Left ventricle myocardium (tissue), 1 donor: ENCODE measurements around a stretch of chr10.

- PRO-cap = no peak
Measured at GRCh38 chr10:43229602-43230111, 37.2 kb downstream of the RASGEF1A start.

GRCh38 chr10:43318104-43318733 lies 51.4 kb upstream of the RASGEF1A start:
- PRO-cap = no peak

DNA sequence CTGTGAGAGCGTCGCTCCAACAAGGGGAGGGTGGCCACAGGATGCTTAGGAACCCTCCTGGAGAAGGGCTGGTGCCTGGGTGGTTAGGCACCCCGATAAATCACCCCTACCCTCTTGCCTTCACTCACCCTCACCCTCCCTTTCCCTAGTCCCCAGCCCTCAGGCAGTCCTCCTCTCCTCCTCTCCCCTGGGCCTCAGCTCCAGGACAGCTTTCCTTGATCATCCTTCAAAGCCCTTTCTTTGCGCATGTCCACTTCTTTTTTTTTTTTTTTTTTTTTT lies 3.3 kb downstream of the FXYD4 start:
- PRO-cap = no peak

GRCh38 chr10:43387396-43388053 lies 16.1 kb downstream of the FXYD4 start:
- PRO-cap = no peak

DNA sequence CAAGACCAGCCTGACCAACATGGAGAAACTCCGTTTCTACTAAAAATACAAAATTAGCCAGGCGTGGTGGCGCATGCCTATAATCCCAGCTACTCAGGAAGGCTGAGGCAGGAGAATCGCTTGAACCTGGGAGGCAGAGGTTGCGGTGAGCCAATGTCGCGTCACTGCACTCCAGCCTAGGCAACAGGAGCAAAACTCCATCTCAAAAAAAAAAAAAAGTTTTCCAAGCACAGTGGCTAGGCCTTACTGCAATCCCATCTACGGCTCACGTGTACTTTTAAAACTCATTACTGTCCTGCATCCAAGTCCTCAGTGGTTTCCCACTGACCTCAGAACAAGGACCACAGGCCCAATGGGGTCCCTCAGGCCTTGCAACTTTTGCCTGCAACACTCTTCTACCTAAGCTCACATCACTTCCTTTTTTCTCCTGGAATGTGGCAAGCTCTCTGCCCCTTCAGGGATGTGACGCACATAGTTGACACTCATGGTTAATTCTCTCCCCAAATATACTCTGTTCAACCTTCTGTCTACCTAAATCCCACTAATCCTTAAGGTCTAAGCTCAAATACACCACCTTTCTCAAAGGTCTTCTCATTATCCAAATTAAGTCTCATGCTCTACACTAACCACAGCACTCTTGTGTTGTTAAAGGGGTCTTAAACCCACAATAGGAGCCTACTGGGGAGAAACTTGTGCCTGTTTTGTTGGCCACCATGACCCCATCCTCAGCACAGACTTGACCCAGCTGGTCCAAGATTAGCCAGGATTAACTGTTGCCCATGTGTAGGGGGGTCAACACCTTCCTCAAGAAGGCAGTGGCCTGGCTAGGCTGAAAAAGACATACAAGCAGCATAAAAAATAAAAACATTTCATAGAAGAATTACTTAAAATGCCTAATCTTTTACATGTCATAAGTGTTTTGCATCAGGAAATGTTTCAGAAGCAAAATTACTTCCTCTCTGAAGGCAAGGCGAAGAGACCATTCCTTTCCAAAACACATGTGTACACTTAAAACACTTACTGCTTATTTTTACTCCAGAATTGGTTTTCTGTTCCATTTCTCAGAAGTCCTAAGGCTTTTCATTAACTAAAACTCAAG lies 15.2 kb downstream of the HNRNPF start:
- PRO-cap = no peak

DNA sequence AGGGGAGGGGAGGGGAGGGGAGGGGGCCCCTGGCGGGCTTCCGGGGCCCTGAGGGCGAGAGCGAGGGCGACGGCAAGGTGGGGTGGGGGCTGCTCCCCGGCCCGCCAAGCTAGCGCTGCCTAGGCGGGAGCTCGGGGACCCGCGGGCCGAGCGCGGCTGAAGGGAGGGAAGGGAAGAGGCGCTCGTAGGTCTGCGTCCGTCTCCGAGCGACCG lies 12.2 kb downstream of the HNRNPF start:
- PRO-cap = no peak

DNA sequence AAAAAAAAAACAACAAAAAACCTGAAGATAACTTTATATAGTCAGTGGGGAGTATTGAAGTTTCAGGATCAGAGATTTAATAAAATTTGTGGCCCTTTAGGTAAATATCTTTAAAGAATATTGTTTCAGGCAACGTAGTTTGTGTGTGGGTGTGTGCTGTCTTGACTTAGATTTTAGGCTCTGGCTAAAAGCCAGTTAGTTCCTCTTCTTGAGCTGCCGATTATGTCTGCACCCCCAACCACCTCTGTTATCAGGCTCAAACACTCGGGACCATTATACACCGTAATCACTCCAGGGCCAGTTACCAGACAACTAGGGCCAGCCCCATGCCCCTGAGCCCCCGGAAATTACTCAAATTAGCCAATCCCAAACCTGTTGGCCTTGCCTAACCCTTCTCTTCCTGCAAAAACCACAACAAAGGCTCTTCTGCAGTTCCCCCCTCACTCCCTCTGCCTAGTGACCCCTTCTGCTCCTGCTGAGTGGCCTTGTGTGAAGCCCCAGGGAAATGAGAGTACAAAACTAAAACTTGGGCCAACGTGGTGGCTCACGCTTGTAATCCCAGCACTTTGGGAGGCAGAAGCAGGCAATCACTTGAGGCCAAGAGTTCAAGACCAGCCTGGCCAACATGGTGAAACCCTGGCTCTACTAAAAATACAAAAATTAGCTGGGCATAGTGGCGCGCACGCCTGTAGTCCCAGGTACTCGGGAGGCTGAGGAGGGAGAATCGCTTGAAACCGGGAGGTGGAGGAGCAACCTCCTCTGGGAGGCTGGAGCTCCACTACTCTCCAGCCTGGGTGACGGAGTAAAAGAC lies 9.1 kb upstream of the HNRNPF start:
- PRO-cap = no peak

DNA sequence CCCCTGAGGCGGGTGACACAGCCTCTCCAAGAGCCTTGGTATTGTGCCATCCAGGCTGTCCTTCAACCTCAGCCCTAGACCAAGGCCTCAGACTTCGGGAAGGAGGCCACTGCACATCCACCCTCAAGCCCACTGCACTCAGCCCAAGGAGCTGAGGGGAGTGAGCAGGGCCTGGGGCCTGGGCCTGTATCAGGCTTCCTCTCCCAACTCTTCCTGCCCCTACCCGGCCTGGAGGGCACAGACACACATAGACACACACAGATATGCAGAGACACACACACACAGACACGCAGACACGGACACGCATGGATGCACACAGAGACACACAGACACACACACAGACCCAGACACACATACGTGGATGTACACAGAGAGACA lies 19.7 kb upstream of the ZNF32 start:
- PRO-cap = no peak

DNA sequence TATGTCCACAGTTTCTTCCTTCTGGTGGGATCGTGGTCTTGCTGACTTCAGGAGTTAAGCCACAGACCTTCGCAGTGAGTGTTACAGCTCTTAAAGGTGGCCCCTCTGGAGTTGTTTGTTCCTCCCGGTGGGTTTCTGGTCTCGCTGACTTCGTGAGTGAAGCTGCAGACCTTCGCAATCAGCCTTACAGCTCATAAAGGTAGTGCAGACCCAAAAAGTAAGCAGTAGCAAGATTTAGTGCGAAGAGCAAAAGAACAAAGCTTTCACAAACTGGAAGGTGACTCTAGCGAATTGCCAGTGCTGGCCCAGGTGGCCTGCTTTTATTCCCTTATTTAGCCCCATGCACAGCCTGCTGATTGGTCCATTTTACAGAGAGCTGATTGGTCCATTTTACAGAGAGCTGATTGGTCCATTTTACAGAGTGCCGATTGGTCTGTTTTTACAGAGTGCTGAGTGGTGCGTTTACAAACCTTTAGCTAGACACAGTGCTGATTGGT lies 111.0 kb upstream of the ZNF32 start:
- PRO-cap = no peak

- PRO-cap = unidirectional peak, plus-strand start at chr10:43846472; bidirectional peak, plus-strand start at chr10:43846635, minus-strand start at chr10:43846515
Measured at GRCh38 chr10:43845948-43846942, 197.6 kb upstream of the ZNF32 start.

GRCh38 chr10:43961167-43961490 lies 312.4 kb upstream of the ZNF32 start:
- PRO-cap = no peak

GRCh38 chr10:44233441-44234088 lies 151.3 kb downstream of the CXCL12 start:
- PRO-cap = no peak

DNA sequence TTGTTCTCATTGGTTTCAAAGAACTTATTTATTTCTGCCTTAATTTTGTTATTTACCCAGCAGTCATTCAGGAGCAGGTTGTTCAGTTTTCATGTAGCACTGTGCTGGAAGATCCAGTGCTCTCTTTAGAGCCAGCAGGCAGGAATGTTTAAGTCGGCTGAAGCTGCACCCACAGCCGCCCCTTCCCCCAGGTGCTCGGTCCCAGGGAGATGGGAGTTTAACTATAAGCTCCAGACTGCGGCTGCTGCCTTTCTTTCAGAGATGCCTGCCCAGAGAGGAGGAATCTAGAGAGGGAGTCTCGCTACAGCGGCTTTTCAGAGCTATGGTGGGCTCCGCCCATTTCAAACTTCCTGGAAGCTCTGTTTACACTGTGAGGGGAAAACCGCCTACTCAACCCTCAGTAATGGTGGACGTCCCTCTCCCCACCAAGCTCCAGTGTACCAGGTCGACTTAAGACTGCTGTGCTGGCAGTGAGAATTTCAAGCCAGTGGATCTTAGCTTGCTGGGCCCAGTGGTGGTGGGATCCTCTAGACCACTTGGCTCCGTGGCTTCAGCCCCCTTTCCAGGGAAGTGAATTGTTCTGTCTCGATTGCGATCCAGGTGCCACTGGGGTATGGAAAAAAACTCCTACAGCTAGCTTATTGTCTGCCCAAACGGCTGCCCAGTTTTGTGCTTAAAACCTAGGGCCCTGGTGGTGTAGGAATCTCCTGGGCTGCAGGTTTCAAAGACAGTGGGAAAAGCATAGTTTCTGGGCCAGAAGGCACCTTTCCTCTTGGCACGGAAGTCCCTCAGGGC lies 135.4 kb downstream of the CXCL12 start:
- PRO-cap = no peak

- PRO-cap = no peak
Measured at GRCh38 chr10:44908009-44908513, 3.1 kb upstream of the TMEM72 start.

DNA sequence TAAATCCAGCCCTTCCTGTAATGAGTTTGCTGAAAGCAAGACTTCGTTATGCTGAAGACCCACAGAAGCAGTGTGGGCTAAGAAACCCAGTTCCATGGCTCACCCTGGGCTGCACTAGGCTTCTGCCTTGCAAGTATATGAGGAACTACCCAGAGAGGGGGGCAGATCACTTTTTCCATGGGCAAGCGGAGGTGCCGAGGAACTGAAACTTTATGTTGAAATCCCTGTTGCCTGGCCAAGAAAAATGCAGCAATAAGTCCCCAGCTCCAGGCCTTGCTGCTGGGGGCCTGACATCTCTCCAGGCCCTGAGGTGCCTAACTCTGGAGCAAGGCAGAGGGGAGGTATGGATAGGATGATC lies 8.5 kb downstream of the RASSF4 start:
- PRO-cap = no peak

- PRO-cap = no peak
Measured at GRCh38 chr10:44968873-44969407, 9.3 kb downstream of the RASSF4 start.

DNA sequence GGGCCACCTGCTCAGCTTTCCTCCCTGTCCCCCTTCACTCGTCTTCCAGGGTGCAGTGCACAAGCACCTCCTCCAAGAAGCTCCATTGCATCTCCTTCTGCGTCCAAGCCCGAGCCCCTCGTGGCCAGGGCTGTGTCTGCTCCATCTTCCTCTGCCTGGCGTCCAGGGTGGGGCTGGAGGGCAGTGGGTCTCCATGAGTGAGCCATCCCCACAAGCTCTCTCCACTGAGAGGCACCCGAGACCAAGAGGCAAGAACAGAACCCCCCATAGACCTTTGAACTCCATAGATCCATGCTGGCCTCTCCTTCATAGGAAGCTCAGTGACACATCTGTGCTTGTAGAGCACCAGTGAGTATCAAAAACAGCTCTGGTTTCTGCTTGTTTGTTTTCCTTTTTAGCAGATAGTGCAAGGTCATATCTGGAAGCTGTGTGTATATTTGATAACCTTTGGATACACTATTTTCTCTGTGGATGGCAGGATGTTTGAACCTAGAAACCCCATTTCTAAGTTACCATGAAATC lies 2.0 kb upstream of the DEPP1 start:
- PRO-cap = no peak

DNA sequence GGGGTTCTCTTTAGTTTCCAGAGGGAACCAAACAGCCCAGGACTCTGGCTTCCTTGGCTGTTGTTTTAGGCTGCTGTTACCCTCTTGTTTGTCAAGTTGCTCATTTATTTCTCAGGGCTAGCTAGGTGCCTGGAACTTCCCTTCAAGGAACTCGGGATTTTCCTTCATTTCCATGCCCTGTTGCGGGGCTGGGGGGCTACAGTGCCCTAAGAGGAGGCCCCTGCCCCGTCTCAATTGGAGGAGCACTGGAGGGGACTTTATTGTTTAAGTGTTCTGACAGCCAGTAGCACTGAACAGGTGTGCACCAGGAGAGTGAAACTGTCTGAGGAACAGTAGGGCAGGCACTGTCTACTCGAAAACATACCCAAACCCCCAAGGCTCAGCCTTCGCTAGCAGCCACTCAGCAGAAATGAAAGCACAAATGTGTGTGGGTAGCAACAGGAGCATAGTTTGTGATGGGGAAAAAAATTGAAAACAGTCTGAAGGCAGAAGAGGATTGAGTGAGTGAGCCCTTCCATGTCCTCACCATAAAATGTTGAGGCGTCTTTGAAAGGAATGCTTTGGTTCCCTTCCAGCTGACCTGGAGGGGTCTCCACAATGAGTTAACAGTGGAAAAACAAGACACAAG lies 60.0 kb downstream of the ALOX5 start:
- PRO-cap = no peak

- PRO-cap = no peak
Measured at GRCh38 chr10:45471380-45471886, 63.7 kb downstream of the MARCHF8 start.

GRCh38 chr10:45601126-45601451 lies 65.9 kb upstream of the MARCHF8 start:
- PRO-cap = no peak